Camera-type eye (tissue), 1 donor: ENCODE results near the genes CEMIP2 and TMC1.

GRCh38 chr9:70228804-70229662 lies 29.7 kb upstream of the SMC5 start:
- RAMPAGE, long total RNA: no peak

DNA sequence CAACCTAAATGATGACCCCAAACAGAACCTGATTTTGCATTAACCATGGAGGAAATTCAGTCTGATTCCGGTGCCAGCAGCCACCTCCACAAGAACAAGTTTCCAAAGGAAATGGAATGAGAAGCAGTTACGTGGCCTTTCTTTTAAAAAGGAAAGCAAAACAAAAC lies 3.1 kb downstream of the KLF9 start:
- RAMPAGE, long total RNA: no peak

DNA sequence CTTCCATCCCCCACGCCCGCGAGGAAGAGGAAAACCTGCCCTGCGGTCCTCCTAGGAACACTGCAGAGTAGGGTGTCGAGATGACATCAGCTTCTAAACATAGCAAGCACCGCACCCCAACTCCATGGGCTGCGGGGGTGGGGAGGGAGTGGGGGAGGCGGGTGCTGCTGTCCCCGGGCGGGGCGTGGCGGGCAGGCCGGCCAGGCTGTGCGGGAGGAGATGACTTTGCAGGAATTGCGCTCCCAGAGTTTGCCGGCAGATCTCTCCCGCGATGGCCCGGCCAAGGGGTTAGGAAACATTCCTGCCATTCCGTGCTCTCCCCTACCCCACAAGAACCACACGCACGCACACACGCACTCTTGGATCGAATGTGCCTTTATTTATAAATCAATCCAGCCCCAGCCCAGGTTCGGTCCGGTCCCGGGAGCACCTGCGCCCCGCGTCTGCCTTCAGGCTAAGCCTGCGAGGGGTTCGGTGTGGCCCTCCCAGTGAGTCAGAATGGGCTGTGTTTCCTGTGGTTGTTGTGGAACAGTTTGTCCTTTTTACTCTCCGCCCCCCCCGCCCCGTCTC lies 5.2 kb upstream of the KLF9 start:
- RAMPAGE, long total RNA: no peak

DNA sequence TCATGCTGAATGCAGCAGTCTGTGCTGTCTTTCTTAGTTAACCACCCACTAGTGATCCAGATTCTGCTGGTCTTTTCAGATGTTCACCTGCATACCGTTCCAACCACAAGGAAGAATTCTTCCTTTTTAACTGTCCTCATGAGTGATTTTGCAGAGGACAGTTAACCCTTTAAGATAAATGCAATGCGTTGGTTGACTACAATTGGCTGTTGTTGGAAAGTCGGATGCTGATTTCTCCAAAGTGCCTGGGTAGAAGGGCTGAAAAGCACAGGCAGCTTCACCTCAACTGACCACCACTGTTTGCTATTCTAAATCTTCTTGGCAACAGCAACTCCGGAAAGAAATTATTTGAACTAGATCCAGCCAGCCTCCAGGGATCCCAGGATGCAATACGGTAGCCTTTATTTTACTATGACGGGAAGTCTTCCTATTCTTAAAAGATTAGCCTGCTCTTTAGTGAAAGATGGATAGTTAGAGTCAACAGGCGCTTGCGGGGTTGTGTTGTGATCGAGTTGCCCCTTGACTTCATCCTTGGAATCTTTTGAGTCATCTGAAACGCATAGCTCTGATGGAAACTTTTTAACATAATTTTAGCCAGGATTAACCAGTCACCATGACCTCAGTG lies 78.5 kb upstream of the KLF9 start:
- RAMPAGE, long total RNA: no peak

- RAMPAGE, long total RNA: no peak
Measured at GRCh38 chr9:70563081-70564349, 149.1 kb upstream of the KLF9 start.

GRCh38 chr9:70585094-70585356 lies 170.6 kb upstream of the KLF9 start:
- RAMPAGE, long total RNA: no peak

- RAMPAGE, long total RNA: no peak
Measured at GRCh38 chr9:70594581-70594916, 180.1 kb upstream of the KLF9 start.

- RAMPAGE, long total RNA: no peak
Measured at GRCh38 chr9:71744585-71745638, 23.4 kb downstream of the CEMIP2 start.

DNA sequence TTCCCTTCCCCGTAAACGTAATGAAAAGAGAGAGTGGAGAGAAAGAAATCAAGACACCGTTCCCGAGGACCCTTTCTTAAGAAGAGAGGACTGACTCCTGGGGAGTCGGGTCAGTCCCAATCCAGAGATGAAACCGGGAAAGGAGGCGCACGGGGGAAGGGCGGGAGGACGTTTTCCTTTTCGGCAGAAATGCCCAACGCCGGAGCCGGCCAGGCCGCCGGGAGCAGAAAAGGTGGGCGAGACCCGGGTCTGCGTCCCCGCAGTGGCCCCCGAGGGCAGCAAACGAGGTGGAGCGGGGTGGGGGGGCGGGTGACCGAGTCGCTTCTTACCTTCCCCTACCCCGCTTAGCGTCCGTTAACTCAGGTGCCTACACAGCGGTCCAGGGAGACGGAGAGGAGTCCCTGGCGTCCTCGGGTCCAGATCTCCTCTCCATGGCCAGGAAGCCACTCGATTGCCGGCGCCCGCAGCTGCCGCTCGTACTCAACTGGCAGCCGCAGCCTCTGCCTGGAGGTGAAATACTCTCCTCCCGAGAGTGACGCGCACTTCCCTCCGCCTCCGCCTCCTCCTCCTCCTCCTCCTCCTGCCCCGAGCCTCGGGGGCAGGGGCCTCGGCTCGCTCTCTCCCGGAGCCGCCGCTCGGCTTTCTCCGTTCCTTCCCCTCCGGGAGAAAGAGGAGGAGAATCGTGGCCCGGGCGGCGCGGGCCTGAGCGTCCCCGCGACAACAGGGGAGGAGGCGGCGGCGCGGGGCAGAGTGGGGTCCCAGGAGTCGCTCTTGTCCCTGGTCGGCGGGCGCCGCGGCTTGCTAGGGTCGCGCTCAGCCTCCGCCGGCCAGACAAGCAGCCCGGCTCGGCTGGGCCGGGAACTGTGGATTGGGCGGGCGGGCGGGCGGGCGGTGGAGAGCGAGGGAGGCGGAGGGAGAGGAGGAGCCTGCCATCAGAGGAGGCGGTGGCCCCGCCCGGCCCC lies at the start of gene CEMIP2:
CEMIP2 (minus strand) TSS at position 486 of the 962 bp plus-strand sequence.
- RAMPAGE, long total RNA: no peak

GRCh38 chr9:71768990-71770191 lies 1.1 kb upstream of the CEMIP2 start:
- RAMPAGE, long total RNA: no peak

GRCh38 chr9:72314728-72315559 lies 50.1 kb downstream of the ZFAND5 start:
- RAMPAGE, long total RNA: no peak

GRCh38 chr9:72354313-72355304 lies 10.4 kb downstream of the ZFAND5 start:
- RAMPAGE, long total RNA: no peak

DNA sequence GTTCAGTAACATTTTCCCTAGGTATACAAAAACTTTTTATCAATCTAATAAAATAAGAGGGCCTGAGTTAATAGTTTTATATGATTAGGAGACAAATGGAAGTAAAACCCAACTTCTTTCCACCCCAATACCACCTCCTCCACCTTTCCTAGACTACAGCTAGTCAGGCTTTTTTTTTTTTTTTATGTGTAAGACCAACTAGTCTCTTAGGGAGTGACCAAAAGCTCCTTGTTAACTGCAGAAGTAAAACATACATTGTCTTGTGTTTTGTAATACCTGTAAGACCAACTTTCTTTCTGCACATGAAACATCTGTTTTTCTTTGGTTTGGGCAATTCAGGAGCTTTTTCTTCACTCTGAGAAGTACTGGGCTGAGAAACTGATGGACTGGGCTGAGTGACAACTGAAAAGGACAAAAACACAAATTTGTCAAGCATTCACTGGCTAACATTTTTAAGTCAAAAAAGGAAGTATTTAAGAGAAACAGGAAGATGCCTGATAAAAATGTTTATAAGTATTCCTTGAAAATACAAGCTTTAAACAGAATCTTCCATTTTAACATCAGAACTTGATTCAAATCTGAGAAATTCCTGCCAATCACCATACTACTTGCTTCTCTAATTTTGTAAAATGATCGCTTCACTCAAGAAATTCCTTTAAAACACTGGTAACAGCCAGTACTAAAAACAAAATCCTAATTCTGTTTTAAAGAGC lies 8.2 kb downstream of the ZFAND5 start:
- RAMPAGE, long total RNA: no peak

DNA sequence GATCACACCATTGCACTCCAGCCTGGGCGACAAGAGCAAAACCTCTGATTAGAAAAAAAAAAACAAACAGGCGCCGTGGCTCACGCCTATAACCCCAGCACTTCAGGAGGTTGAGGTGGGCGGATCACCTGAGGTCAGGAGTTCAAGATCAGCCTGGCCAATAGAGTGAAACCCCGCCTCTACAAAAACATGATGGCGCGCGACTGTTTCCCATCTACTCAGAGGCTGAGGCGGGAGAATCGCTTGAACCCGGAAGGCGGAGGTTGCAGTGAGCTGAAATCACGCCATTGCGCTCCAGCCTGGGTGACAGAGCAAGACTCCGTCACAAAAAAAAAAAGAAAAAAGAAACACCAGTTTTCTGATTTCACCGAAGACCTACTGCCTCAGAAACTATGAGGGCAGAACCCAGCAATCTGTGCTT lies at the start of gene TMC1:
TMC1 (plus strand) TSS at position 192 of the 421 bp plus-strand sequence.
- RAMPAGE, long total RNA: no peak

DNA sequence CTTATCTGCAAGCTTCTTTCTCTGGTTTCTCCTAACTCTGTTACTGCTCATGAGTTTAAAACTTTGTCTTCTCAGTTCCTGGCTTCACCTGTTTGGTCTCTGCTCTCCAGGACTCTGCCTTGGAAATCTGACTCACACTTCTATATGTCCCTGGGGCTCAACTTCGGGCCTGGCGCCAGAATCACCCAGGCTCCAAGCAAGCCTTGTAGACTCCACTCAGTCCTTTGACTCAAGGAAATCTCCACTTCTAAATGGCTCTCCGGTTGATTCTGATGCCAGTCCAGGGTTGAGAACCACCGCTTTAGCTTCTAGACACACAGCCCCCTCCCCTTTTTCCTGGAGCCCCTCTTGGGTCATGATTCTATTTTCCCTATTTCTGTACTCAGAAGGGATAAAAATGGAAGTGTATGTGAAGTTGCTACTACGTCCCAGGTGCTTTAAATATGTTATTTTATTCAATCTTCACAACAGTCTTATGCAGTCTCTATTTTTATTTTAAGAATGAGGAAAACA lies 57.9 kb downstream of the TMC1 start:
- RAMPAGE, long total RNA: no peak

- RAMPAGE, long total RNA: no peak
Measured at GRCh38 chr9:72947903-72948627, 4.8 kb downstream of the ALDH1A1 start.

DNA sequence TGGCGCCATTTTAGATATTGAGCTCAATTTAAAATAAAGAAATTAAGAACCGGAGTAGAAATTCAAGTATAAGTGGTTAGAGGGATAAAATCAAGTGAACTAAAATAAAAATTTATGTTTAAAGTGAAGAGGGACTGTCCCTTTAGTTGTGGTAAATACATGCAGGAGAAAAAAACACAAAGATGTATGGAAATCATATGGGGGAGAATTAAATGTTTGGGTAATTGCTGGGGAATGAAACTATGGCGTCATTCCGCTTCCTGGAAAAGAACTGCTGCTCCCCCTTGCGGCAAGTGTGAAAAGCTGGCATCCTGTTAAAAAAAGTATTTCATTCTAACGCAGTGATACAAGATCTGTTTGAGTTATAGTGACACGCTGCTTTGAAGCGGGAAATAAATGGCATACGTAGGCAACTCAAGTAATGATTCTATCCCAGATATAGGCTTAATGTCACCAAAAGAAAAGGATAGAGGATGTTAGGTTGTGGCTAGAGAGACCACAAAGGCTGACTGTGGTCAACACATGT lies 70.1 kb upstream of the ALDH1A1 start:
- RAMPAGE, long total RNA: no peak

DNA sequence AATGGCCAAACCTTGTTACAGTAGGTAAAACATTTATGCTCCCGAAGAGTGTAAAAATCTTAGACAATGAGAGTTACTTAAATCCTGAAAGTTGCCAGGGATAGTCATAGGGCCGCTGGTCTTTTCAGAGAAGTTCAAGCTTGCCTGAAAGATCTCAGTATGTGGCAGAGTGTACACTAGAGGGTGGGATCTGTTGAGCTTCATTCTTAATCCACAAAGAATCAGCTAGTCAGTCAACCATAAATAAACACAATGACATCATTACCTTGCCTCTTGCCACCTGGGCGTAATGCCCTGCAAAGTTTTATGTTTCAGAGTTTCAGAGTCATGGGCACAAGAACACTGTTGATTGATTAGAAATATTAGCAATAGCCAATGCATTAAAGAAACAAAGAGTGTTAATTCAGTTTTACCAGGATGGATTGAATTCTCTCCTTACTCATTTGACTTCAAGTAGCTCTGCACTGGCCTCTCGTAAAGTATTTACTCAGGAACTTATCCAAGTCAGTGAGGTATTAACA lies 14.4 kb upstream of the ANXA1 start:
- RAMPAGE, long total RNA: no peak

DNA sequence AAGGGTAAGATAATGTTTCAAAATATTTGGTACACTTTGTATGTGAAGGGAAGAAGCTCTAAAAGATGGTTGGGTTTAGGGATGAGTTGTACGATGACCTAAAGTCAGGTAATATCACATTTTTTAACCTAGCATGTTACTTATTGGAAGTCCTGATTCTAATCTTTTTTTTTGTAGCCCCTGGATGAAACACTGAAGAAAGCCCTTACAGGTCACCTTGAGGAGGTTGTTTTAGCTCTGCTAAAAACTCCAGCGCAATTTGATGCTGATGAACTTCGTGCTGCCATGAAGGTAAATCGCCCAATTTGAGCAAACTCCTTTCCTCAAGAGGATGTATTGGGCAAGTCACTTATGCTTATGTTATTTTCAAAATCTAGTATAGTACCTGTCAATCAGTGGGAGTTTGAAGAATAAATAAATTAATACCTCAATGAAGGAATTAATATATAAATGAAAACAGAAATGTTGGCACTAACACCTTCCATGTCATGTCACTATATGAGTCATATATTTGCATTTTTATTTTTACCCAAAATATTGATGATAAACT lies 8.5 kb downstream of the ANXA1 start:
- RAMPAGE, long total RNA: no peak

GRCh38 chr9:73160636-73161198 lies 9.1 kb downstream of the ANXA1 start:
- RAMPAGE, long total RNA: no peak